Right common carotid artery plus branches (tissue), 1 donor: ENCODE measurements around the genes ZG16B, CLDN6 and IL32.

- PRO-cap = no peak
Observed at GRCh38 chr16:2795619-2796268, 2.5 kb upstream of the PRSS41 start.

DNA sequence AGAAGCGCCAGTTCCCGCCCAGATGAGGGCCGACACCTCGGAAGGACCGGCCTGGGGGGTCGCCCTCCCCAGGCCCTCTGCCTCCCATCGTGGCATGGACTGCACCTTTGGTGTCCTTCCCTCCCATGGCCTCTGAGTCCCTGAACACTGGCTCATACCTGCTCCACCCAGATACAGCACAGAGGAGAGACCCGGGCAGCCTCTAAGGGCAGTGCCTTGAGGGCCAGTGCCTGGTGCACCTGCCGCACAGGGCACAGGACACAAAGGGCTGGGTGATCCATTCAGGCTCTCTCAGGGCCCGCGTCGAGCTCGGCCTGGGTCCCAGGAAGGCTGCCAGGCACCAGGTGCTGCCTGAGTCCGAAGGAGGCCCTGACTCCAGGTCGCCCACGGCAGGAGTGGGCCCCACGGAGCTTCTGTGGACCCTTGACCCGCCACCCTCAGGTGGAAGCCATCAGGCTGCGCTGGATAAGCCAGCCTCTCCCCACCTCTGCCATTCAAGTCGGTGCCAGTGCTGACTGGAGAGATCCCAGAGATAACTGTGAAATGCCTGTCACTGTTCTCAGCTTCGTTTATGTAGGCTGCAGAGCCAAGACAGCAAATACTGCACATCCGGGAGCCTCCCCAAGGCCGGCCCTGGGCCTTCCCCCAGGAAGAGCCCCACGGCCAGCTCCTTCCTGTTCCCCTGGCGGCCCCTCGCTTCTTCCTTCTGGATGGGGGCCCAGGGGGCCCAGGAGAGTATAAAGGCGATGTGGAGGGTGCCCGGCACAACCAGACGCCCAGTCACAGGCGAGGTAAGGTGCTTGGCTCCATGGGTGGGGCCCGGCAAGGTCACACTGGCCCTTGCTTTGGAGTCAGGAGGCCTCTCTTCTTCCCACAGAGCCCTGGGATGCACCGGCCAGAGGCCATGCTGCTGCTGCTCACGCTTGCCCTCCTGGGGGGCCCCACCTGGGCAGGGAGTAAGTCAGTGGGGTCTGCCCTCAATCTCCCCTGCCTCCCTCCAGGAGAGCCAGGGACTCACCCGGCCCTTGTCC, at the start of gene ZG16B:
ZG16B (plus strand) TSS at position 766 of the 1,031 bp plus-strand sequence.
- PRO-cap = no peak

DNA sequence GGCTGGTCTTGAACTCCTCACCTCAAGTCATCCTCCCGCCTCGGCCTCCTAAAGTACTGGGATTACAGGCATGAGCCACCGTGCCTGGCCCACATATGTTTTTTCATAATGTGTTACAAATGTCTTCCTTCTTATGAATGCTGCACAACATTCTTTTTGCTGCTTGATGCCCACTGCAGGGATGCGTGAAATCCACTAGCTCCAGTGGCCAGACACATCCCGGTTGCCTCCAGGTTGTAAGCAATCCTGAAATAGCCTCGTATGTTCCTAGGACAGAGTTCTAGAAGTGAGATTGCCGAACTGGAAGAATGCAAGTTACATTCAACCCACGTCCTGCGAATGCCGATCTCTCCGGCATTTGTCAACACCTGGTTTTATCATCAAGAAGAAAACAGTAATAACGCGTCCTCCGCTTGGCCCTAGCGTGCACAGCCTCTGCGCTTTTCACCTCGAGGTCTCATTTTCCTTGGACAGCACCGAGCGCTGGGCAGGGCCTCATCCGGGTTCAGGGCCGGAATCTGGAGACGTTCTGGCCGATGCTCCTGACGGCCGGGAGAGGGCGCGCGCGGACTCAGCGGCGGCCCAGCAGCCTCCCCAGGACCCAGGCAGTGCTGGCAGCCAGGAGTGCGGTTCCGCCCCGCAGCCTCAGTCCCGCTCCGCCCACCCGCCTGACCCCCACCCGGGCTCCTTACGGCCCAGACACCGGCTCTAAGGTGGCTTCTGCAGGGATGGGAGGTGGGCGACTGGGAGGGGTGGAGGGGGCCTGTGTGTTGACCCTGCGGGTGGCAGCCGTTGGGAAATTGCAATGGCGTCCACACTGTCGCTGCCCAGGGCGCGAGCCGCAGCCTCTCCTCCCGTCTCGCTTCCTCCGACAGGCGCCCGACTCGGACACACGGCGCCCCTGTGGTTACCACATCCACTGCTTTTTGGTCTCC, 7.7 kb upstream of the FLYWCH1 start:
- PRO-cap = bidirectional peak, plus-strand start at position 608 of the sequence, minus-strand start at position 459 of the sequence; unidirectional peak, plus-strand start at position 811 of the sequence

GRCh38 chr16:2926808-2927553, 15.2 kb downstream of the FLYWCH1 start:
- PRO-cap = no peak

GRCh38 chr16:2966653-2967296, 2.4 kb upstream of the PAQR4 start:
- PRO-cap = no peak

GRCh38 chr16:2985746-2986547, 5.7 kb upstream of the PKMYT1 start:
- PRO-cap = no peak

DNA sequence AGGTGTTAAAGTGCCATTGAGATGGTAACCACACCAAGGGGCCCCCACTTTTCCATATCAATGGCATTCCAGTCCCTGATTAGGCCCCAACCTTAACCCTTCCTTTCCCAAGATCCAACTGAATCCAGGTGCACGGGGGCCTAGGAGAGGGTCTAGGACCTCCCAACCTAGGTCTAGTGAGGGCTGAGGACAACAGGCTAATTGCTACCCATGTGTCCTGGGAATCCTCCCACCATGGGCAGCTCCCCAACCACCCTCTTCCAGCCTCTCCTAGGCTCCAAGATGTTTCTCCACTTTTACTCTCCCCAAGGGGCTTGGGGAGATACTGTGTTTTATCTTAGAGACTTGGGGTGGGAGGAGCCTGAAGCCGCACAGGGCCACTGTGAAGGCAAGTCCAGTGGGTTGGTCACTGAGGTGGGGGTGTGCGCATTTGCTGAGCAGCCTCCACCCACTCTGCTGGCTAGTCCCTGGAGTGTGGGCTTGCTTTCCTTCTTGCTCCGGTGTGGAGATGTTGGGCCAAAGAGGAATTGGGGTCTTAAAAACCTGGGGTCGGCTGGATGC, 4.2 kb upstream of the CLDN9 start:
- PRO-cap = no peak

- PRO-cap = no peak
Observed at GRCh38 chr16:3017289-3018559, at the start of gene CLDN6. Gene CLDN6 (minus strand): TSS chr16:3018183.

DNA sequence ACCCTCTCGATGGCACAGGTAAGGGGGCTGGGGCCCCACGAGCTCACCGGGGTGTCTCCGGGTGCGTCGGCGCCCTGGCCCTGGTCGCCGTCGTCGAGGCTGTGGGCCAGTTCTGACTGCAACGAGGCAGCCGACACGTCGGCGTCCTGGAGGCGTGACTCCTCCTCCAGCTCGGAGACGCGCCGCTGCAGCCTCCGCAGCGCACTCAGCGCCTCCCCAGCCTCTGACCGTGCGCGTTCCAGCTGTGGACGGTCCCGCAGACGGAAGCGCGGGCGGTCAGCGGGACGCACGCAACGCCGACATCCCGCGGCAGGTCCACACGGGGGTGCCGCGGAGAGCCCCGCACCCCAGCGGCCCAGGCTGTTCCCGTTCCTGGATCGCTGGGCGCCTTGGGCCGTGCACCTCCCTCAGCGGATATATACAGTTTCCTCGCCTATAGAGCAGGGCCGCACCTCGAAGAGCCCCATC, 5.7 kb downstream of the THOC6 start:
- PRO-cap = no peak

- PRO-cap = bidirectional peak, plus-strand start at chr16:3065358, minus-strand start at chr16:3065209; unidirectional peak, plus-strand start at chr16:3065639
Observed at GRCh38 chr16:3065128-3066132, at the start of gene IL32. Gene IL32 (plus strand): TSS chr16:3065640.

- PRO-cap = no peak
Observed at GRCh38 chr16:3066133-3066701, 777 bp downstream of the IL32 start.

GRCh38 chr16:3125430-3126321, 9.2 kb upstream of the ZNF213 start:
- PRO-cap = no peak

DNA sequence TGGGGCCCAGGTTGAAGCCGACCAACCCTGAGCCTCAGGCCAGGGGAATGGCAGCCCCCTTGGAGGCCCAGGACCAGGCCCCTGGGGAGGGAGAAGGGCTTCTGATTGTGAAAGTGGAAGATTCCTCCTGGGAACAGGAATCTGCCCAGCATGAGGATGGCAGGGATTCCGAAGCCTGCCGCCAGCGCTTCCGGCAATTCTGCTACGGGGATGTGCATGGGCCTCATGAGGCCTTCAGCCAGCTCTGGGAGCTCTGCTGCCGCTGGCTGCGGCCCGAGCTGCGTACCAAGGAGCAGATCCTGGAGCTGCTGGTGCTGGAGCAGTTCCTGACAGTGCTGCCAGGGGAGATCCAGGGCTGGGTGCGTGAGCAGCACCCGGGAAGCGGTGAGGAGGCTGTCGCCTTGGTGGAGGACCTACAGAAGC, 2.4 kb downstream of the ZNF213 start:
- PRO-cap = no peak

GRCh38 chr16:3175499-3175957, 40.7 kb downstream of the ZNF213 start:
- PRO-cap = no peak

DNA sequence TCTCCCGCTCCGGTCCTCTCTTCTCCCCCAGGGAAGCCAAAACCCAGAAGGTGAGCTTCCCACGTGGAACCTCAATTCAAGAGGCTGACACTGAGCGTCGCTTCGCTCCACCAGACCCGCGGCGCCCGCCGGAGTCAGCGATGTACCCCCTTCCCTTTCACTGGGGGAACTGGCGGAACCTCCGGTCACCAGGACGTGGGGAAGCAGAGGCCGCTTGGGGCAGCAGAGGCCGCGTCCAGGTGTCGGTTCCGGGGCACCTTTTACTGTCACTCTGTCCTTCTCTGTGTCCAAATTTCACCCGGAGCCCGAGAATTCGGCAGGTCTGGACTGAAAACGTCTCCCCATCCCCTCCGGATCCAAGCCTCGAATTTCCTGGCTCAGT, 48.4 kb downstream of the ZNF213 start:
- PRO-cap = no peak

DNA sequence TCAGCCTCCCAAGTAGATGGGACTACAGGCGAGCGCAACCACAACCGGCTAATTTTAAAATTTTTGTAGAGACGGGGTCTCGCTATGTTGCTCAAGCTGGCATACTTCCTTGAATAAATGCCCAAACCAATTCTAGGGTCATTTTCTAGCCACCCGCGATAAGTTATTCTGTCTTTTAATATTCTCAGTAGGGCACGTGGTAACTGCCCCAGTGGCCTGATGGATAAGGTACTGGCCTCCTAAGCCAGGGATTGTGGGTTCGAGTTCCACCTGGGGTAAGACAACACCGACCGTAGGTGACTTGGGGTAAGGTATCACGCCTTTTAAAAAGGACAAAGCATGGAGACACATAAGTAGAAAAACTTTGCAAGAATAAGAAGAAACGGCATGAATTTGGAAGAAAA, 41.2 kb downstream of the ZNF200 start:
- PRO-cap = no peak

DNA sequence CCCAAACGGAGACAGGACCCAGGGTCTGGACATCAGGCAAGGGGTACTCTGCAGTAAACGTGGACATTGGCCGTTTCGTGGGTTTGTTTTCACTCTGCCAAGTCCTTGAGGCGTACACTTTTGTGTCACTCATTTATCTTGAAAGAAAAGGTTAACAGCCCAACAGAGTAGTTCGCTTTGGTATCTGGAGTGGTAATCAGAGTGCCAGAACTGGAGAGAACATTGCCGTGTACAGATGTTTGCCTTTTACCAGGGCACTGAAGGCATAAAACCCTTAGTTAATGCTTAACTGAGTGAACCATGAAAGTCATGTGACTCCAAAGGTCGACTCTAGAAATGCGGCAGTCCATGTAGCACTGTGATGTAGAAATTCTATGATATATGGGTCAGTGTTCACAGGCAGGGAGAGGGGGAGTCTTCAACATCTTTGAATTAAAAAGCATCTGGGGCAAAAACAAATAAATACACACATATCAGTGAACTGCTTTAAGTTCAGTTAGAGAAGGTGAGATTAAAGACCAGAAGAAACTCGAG, 15.5 kb downstream of the NAA60 start:
- PRO-cap = no peak

DNA sequence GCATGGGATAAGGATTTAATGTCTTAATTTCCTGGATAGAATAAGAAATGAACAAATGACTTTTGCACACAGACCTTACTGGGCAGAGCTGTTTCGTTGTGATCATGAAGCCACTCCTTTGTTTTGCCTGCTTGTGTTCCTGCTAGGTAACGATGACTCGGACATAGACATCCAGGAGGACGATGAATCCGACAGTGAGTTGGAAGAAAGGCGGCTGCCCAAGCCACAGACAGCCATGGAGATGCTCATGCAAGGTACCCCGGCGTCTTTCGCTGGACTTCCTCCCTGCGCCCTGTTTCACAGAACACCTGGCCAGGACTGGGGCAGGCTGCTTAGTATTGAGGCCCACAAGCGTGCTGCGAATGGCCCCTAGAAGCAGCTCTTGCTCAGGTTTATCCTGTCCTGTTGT, 29.6 kb downstream of the CLUAP1 start:
- PRO-cap = no peak

DNA sequence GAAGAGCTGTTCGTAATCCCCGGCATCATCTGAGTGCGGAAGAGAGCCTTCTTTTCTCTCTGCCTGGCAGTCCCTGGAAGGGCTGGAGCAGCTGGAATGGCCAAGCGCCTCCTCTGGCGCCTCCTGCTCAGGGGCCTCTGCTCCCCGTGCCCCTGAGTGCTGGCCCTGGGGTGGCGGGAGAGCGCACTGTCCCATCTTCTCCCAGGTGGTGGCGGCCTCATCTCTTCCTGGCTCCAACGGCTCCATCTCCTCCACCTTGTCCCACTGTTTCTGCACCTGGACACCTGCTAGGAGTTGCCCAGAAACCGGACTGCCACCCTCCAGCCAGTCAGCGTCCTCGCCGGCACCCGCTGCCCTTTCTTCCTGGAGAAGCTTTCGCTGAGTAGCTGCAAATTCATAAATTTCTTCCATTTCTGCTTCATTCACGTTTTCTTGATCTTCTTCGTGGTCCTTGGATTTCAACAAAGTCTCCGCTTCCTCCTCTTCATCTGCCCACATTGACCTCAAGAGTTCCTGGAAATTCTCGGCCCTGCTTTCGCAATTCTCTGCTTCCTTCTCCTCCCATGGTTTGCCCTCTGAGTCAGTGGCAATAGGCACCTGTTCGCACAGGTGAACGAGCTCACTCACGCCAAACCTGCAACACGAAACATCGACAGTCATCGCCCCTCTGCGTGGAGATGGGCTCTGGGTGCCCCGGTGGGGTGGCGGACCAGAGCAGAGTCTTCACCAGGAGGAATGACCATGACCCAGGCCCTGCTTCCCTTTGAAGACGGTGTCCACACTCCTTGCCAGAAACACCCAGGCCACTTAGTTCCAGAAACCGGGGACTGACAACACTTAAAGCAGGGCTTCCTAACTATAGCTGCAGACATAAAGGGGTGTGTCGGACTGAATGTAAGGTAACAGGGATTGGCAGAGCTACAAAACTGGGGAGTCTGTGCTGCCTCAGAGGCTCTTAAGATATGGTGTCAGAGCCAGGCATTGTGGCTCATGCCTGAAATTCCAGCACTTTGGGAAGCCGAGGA, 13.8 kb upstream of the NLRC3 start:
- PRO-cap = no peak

DNA sequence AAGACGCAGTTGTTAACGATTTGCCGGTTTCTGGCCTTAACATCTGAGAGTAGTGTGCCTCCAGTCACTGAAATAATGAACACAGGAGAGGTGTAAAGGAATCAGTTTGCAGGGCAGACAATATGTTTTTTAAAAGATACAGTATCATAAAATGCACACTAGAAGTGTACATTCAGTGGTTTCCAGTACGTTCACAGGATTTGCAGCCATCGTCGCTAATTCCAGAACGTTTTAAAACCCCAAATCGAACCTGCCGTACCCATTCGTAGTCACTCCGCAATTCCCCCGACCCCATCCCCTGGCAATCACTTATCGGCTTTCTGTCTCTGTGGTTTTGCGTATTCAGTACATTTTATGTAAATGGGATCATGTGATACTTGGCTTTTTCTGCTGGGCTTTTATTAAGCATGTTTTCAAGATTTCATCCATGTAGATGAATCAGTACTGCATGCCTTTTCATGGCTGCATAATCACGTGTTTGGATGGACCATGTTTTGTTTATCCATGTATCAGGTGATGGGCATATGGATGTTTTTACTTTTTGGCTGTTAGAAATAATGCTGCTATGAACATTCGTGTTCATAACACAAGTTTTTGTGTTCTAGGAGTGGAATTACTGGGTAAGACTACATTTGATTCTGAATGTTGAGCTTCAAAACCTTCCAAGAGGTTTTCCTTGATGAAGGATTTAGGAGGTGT, 1.6 kb upstream of the SLX4 start:
- PRO-cap = no peak